PFSK-1 (cell line): ENCODE measurements around a stretch of chr4.

DNA sequence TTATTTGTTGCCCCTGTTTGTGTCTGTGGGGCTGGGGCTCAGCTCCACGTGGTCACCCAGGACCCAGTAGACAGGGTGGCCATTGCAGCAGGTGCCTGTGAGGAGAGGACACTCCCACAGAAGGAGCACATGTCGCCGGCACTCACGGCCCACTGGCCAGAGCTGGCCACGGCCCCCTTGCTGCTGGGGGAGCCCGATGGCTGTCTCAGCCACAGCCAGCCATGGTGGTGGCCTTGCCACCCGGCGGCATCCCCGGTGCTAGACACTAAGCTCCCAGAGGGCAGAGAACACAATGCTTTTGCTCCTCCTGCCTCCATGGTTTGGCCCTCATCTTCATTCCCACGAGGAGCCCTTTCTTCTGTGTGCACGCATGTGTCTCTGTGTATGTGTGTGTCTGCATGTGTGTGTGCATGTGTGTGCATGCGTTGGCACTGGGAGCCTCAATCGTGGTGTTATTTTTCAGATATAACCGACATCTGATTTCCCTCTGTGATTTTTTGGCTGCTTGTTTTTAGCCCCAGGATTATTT, 28.0 kb upstream of the GRPEL1 start:
- RRBS: 85% methylated on average over 4 of the region's 14 CpGs

DNA sequence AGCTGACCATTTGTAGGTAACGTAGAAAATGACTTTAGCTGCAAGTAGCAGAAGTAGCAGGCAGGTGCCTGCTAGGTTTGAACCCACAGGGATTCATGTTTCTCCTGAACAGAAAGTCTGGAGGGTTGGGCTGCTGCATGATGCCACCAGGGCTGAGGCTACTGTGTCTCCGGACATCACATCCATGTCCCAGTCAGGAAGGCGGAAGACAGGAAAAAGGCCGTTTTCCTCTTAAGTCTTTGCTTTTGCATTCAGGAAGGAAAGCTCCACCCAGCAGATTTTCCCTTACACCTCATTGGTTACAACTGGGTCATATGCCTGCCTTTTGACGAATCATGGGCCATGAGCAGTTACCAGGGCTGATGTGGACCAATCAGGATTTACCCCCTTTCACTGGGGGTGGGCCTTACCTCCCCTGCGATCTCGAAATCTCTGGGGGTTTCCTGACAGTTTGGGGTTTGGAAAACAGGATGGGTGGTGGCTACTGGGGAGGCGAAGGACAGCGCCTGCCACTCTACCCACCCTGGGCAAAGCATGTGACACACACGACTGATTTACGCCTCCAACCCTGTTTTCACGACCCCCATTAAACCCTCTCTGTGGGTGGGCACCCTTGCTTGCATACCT, 52.5 kb upstream of the GRPEL1 start:
- RRBS: no CpG with 5 or more reads among the region's 12 CpGs

DNA sequence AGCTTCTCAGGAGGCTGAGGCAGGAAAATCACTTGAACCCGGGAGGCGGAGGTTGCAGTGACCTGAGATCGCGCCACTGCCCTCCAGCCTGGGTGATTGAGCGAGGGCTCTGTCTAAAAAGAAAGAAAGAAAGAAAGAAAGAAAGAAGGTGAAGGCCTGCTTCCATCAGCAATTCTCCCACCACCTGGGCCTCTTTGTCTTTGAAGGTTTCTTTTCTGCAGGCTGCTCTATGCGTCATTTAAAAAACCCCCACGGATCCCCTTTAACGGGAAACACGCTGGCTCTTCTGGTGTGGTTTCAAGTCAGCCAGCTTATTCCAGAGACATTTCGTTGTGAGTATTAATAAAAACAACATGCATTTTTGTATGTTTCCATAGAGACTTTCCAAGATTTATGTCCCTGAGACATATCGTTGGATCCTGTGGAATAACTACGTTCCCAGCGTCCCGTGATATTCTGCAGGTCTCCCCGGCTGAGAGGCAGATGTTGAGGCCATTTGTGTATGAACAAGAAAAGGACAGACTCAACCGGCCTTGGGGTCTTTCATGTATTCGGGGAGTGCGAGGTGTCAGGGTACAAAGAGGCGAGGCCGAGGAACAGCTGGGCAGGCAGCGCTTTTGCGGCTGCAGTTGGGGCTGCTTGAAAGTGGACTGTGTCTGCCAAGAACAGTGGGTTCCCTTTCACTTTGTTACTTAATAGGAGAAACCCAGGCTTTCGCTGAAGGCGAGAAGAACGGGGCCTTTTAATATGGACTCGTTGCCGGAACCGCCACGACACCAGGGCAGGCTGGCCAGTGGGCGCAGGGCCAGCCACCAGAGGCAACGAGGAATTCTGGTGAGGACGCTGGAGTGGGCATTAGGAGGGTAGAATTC, 58.0 kb downstream of the SORCS2 start:
- RRBS: no CpG with 5 or more reads among the region's 32 CpGs

DNA sequence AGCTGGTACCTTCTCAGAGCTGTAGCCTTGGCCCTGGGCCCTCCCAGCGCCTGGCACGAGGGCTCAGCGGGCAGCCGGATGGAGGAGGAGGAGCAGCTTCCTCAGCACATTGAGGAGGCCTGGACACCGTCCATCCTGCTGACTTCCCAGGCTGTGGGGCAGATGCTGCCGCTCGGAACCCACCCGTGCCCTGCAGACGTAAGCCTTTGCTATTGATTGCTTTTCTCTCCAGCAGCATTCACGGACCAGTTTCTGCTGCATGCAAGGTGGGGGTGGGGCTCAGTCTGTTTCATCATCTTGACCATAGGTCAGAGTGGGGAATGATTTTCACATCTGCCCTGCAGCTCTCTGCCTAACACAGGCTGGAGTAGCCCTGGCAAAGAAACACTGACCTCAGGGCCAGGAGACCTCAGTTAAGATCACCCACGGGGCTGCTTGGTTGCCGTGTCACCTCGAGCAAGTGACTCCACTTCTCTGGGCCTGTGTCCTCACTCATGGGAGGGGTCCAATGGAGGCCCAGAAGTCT, 80.8 kb upstream of the PSAPL1 start:
- RRBS: no CpG with 5 or more reads among the region's 13 CpGs

DNA sequence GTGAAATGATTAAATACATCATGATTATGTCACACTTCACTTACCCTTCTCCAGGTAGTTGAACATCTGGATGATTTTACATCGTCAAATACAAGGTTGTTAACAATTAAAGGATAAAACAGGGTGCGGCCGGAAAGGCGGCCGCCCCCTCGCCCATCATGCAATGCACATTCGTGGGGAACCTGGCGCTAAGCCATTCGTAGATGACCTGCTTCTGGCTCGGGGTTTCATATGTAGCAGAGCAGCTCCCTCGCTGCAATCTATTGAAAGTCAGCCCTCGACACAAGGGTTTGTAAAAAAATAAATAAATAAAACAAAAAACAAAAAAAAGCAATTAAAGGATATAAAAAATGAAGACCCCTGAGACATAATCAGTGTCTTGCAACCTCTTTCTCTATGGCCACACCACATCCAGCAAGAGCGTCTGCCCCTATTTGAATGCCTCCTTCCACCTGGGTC, 147.6 kb upstream of the PSAPL1 start:
- RRBS: no CpG with 5 or more reads among the region's 13 CpGs

- RRBS: no CpG with 5 or more reads among the region's 5 CpGs
Observed at GRCh38 chr4:7652617-7653031, 217.9 kb upstream of the PSAPL1 start.

DNA sequence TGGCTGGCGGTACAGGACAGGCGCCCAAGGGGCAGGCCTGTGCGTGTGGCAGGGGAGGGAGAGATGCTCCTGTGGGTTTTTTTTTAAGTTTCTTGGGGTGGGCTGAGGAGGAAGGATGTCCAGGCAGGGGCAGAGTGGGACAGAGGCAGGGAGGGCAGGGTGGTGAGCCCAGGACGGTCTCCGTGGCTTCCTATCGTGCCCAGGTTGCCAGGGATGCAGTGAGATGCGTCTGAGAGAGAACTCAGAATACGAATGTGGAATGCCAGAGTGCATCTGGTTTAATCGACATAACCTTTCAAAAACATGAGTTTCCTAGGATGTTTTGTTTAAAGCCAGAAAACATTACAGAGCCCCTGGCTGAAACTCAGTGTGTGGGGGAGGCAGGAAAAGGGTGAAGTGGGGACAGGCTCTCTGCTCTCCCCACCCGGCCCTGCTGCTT, 240.9 kb downstream of the AFAP1 start:
- RRBS: no CpG with 5 or more reads among the region's 10 CpGs

DNA sequence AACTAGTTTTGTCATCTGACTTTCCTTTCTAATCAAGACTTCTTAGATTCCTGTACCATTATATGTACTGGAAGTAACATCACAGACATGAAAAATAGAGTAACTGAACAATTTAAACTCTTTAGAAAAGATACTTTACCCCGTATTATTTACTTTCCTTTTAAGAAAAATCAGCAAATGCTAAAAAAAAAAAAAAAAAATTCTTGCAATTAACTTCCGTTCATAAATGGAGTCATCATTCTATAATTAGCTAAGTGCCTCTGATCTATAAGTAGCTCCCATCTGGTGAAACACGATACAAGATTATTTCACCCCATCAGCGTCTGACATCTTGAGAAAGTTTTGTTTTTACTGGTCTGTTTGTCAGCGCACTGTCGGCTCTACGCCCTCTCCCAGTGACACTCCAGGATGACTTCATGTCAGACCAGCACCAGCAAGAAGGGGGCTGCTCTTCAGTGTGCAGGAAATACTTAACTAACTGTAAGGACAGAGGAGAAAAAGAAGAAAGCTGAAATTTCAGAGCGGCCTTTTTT, 108.4 kb downstream of the AFAP1 start:
- RRBS: no CpG with 5 or more reads among the region's 8 CpGs

DNA sequence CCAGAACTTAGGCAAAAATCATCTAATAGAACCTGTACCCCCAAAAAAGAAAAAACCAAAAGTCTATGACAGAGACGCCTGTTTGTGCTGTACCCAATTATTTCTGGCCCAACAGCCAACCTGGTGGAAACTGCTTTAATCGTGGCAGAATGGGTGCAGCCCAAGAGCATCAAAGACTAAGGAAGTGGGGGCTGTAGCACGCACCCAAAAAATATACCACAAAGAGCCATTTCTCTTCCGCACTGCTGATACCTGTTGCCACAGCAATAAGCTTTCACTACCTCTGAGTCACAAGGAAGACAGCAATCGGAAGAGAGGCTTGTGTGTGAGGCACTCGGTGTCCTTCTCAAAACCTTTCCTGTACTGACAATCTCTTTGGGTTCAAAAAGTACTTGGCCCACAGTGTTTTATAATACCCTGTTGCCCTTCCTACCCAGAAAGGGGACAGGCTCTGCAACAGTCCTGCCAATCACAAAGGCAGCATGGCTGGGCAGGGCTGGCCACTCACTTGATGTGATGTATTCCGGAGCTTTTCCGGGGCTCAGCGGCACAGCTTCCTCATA, 84.6 kb downstream of the AFAP1 start:
- RRBS: no CpG with 5 or more reads among the region's 9 CpGs

GRCh38 chr4:7929414-7930086, 10.1 kb downstream of the AFAP1 start:
- RRBS: no CpG with 5 or more reads among the region's 9 CpGs

DNA sequence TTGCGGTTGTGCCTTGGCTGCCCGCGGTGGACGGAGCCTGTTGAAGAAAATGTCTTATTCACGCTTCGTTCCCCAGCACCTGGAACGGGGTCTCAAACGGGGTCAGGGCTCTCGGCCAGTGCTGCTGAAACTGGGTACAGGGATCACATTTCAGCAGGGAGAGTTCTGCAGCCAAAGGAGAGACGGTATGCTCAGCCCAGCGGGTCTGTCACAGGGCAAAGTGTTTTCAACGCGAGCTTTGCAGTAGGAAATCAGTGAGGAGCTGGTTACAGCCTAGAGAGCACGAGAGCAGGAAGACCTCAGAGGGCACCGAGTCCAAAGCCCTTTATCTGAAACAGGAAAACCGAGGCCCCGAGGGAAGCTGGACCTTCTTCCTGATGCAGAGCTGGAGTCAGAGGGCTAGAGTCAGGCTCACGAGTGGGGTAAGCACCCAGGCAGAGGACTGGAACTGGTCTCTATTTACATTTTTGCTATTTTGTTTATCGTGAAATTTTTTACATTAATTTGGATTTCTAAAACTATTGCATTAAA, 46.4 kb upstream of the AFAP1 start:
- RRBS: no CpG with 5 or more reads among the region's 19 CpGs

DNA sequence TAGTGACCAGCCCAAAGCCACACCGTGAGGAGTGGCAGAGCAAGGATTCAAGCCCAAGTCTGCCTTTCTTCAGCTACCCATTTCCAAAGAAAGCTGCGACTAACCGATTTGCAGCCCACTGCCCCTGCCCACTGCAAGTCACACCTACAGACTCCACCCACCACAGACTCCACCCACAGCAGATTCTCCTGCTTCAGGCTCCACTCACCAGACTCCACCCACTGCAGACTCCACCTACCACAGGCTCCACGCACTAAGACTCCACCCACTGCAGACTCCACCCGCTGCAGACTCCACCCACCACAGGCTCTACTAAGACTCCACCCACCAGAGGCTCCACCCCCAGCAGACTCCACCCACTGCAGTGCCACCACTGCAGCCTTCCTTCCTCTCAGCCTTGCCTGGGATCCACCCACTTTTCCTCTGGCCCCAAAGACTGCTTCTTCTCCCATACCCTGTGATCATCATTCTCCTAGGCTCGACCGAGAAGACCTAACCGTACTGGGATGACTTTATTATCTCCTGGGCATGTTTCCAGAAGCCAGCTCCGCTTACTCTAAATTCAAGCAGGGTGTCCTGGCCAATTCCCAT, 41.3 kb downstream of the ABLIM2 start:
- RRBS: no CpG with 5 or more reads among the region's 9 CpGs

DNA sequence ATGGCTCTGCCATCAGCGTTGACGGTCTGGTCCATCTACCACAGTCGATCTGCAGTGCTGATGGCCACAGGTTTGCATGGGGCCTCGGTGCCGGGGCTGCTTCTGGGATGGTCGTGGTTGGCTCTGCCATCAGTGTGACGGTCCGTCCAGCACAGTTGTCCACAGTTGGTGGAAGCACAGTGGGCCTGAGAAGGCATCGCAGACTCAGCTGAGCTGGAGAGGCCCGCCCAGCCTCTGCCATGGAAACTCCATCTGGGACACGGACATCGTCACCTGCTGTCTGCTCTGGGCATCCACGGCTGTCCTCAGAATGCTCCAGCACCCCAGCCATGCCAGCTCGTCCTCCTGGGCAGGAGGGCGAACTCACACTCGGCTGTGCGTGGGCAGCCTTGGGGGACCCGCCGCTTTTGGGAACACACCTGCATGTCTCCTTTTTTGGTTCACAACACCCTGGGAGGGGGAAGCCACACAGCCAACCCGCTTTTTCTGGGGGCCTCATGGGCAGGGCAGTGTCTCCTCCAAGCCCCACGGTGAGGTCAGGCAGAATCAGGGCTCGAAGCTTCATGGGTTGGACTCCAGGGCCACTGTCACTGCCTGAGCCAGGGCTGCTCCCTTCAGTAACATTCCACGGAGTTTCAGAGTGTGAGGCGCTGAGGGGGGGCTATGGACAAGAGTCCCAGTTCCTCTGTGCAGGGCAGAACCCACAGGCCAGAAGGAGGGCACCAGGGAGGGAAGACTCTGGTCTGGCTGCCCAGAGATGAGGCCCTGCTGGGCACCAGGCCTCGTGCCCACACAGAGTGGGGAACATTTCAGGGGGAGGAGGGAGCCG, 32.9 kb downstream of the ABLIM2 start:
- RRBS: no CpG with 5 or more reads among the region's 26 CpGs

DNA sequence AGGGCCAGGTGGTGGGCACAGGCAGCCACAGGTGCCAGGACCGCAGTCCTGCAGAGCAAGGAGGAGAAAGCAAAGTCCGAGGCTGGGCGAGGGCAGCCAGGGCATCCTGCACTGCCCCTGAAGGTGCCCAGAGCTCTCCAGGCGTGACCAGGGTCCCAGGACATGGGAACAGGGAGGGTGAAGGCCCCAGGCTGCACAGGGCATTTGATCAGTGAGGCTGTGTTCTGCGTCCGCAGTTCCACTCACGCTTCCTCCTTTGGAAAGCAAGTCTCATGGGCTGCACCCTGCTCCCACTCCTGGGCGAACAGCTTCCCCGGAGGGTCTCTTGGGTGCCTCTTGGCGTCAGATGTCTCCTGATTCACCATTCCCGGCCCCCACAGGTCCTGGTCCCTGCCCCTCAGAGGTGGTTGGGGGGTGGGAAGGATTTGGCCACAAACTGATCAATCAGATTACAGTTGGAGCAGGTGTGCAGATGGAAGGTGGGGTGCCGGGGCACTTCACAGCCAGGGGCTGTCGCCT, 3.1 kb downstream of the SH3TC1 start:
- RRBS: 86% methylated on average over 4 of the region's 13 CpGs

GRCh38 chr4:8211111-8211909, 12.2 kb downstream of the SH3TC1 start:
- RRBS: no CpG with 5 or more reads among the region's 14 CpGs

- RRBS: 94% methylated on average over 4 of the region's 17 CpGs
Observed at GRCh38 chr4:8213034-8213854, 14.2 kb downstream of the SH3TC1 start.

GRCh38 chr4:8243780-8244612, 25.6 kb upstream of the HTRA3 start:
- RRBS: no CpG with 5 or more reads among the region's 19 CpGs

DNA sequence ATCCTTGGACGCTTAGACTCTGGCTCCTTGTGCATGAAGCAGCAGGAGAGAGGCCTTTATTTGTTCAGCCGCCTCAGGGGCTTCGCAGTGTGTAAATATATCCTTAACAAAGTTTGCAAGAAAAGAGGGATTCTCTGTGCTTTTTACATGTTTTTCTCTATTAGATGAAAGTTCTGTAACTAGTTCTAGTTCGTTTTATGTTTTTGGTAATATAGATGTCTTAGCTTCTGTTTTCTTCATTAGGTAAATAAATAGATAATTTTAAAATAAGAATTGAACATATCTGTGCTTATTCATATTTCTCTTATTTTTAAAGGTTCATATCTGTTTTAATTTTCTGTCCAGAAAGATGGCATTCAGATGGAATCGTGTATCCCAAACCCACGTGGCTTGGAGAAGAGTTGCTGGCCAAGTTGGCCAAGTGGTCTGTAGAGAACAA, 8.8 kb downstream of the TRMT44 start:
- RRBS: no CpG with 5 or more reads among the region's 6 CpGs

DNA sequence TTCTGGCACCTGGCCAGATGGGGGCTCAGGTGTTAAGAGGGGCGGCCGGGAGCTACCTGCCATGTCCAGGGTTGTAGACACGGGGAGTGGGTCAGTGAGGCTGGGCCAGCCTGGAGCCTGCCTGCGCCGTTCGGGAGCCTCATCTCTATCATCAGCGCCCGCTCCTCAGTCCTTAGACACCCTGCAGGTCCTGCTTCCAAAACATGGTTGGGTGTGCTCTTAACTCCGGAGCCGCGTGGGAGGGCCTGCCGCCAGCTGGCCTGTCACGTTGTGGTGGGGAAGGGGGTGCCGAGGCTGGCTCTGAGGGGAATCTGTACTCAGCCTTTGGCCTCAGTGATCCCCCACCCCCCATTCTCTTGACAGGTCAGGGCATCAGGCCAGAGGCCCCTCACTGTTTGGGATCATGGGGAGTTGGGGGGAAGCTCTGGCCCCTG, 33.2 kb downstream of the TRMT44 start:
- RRBS: no CpG with 5 or more reads among the region's 14 CpGs

GRCh38 chr4:8860625-8861845, 10.6 kb downstream of the HMX1 start:
- RRBS: 38% methylated on average over 76 of the region's 137 CpGs